Fibroblast of the aortic adventitia (primary cell): ENCODE measurements around a stretch of chr18.

- CAGE, long polyA plus RNA = no peak
Measured at GRCh38 chr18:39701839-39702345, 2136.3 kb upstream of the CELF4 start.

GRCh38 chr18:42113642-42114274 lies 158.7 kb downstream of the PIK3C3 start:
- CAGE, long polyA plus RNA = no peak

GRCh38 chr18:42162694-42162968 lies 207.6 kb downstream of the PIK3C3 start:
- CAGE, long polyA plus RNA = no peak

- CAGE, long polyA plus RNA = no peak
Measured at GRCh38 chr18:42165294-42165493, 210.2 kb downstream of the PIK3C3 start.

GRCh38 chr18:42340445-42340928 lies 385.5 kb downstream of the PIK3C3 start:
- CAGE, long polyA plus RNA = no peak

GRCh38 chr18:44507377-44508339 lies 173.0 kb upstream of the SETBP1 start:
- CAGE, long polyA plus RNA = no peak

DNA sequence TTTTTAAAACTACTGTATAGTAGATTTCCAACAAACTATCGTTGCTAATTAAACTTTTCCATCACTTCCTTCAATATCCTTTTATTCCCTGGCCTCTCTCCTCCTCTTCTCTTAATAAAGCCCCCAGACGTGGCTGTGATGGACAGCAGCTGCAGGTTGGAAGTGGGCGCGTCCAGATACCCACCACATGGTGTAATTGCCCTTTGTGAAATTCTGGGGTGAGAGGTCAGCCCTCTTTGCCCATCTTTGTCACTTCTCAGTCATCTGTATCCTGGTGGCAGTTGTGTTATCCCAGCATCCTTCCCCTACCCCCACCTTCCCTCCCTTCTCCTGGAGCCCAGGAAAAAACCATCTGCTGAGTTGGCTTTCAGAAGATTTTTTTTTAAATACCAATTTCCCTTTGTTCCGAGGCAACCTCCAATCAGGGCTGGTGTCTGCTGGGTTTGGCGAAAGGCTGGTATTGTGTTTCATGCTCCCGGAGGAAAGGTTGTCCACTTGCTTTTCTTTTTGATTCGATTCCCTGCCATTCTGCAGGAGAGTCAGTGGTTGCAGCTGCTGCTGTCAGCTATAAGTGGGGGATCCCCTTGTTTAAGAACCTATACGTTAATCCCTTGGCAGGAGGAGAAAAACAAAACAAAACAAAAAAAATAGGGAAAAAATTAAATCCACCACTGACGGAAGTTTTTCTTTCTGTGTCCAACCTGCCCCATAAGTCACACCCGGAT lies 35.2 kb downstream of the SETBP1 start:
- CAGE, long polyA plus RNA = no peak

DNA sequence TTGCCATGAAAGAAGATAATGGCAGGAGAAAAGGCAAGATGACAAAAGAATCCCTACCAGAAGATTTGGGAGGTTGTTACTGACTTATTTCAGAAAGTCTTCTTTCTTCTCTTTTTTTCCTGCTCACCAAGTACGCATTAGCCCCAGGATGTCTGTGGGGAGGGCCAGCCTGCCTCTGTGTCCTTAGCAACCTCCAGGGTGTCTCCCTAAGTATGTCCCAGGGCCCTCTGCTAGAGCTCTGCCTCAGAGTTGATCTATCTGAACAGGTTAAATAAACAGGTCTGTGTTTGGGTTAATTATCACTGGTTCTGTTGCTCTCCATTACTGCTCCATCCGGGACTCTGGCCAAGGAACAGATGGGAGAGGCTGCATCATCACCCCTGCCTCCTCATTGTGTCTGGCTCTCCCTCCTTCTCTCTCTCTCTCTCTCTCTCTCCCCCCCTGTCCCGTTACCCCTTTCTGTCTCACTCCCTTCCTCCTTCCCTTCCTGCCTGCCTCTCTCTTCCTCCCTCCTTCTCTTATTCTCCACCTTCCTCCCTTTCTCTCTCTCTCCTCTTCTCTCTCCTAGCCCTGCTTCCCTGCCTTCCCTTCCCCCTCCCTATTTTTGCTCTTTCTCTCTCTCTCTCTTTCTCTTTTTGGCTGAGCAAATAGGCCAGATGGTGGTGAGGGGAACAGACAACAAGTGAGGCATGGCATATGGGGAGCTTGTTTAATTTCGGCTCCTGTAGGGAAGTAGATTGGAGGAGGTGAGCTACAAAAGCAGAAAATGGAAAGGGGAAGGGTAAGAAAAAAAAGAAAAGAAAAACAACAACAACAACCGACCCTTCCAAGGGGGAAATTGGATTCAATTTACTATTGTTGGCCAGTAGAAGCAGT lies 62.1 kb downstream of the SETBP1 start:
- CAGE, long polyA plus RNA = no peak

DNA sequence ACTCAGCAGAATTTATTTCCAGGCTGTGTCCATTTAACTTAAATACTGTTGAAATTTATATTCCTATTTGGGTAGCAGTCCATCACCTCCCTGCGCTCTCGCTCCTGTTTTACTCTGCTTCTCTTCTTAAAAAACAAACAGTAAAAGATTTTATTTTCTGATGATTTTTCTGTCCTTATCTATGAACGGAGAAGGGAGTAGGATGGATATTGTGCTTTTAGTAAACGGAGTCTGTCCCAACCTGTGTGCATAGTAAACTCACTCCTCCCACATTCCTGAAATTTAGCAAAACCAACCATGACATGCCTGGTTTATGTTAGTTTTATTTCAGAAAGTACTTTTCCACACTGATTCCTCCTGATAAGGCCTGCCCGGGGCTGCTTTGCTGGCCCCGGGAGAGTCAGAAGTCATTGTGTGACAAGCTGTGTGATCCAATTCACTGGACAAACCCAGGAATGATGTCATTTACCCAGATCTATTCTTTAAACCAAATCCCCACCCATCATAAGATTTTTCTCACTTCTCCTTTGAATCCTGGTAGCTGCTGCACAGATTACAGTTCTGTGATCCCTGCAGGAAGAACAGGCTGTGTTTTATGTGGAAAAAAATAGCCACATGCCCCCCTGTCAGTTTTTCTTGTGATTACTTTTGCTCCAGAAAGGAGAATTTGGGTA lies 109.0 kb downstream of the SETBP1 start:
- CAGE, long polyA plus RNA = no peak

DNA sequence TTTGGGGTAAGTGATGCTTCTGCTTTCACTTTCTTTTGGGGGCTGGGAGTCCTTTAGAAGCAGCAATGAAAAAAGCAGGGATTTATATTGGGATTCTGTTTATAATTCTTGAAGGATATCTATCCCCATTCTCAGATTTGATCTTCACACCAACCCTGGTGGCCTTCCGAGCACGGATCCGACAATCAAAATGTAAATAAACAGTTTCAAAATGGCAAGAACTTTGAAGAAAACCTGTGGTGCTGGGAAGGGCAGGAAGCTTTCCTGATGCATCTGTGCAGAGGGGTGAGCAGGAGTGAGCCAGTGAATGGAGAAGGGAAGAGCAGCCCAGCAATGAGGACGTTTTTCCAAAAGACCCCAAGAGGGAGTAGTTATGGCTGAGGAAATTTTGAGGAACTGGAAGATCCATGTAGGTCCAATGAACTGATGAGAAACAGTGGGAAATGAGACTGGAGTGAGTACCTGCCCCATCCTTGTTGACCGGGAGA lies 119.6 kb downstream of the SETBP1 start:
- CAGE, long polyA plus RNA = no peak

- CAGE, long polyA plus RNA = no peak
Measured at GRCh38 chr18:44952740-44953015, 272.0 kb downstream of the SETBP1 start.

DNA sequence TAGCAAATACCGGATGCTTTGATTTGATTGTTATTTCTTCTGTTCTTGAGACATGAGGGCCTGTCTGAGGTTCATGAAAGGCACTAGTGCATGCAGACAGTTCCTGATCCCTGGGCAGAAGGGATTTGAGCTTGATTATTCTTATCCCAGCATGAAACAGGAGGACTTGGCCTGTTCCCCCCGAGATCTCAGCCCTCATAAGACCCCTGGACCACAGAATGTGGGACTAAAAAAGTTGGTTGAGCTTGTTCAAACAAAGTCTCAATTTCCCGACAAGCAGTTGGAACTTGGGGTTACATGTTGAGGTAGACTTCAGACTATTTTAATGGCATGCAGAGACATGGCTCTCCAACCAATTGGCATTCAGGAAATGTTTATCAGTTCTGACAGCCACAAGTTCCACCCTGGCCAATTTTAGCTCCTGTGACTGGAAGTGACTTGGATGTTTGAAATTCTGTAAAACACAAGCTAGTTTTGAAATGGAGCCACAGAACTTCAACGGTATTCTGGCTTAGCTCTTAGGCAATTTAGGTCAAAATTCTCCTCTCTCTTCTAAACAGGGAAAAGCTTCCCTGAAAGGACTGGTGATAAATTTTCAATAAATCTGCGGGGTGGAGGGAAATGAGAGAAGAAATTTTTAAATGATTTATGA lies 366.9 kb upstream of the SLC14A2 start:
- CAGE, long polyA plus RNA = no peak

GRCh38 chr18:45627127-45627547 lies 11.9 kb downstream of the SLC14A2 start:
- CAGE, long polyA plus RNA = no peak

DNA sequence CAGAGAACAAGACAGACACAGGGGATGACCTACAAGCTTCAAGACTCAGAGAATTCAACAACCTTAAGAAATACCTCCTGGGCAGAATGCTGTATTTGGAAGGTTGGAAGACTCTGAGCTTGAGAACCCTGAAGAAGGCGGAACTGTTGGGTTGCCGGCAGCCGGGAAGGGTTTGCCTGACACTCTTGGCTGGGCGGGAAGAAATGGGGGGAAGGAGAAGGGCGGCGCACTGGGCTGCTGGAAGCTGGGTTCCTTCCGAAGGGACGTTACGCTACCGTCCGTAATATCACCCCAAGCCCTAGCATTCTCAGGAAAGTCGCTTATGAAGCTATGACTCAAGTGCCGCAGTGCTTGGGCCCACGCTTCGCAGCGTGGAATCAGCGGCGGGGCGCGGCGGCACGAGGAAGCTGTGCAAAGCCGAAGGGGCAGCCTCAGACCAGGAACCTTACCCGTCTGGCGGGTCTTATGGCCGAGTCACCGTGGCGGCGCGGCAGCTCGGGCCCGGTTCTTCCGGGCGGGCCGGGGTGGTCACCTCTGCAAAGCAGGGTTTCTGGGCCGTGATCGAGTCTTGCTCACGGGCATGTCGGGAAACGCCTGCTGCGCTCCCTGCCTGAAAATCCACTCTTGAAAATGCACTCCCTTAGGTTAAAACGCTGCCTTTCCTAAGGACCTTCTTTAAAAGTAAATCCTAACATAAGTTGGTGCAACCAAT lies 50.2 kb upstream of the SIGLEC15 start:
- CAGE, long polyA plus RNA = no peak

GRCh38 chr18:45802630-45802863 lies 22.9 kb upstream of the SIGLEC15 start:
- CAGE, long polyA plus RNA = no peak

- CAGE, long polyA plus RNA = no peak
Measured at GRCh38 chr18:45839322-45839684, 13.8 kb downstream of the SIGLEC15 start.

GRCh38 chr18:45849285-45849563 lies 23.7 kb downstream of the SIGLEC15 start:
- CAGE, long polyA plus RNA = no peak

DNA sequence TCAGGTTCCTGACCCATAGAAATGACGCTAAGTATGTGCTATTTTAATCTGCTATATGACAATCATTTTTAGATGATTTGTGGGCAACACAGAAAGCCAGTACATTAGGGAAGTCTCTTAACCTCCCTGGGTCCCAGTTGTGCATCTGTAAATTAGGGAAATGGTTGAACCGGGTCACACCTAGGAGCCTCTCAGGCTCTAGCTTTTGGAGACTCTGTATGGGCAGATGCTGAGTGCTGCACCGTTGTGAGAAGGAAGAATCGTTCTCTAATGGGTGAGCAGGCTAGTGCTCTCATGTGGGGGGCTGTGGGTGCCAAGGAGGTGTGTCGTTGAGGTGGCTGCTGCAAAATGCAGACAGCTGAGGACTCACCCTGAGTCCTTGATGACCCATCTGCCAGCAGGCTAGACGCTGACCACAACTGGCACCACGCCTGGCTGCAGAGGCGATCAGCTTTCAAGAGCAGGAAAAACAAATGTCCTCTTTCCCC lies 21.5 kb upstream of the C18orf25 start:
- CAGE, long polyA plus RNA = no peak

- CAGE, long polyA plus RNA = no peak
Measured at GRCh38 chr18:46153184-46153814, 20.5 kb upstream of the C18orf25 start.

- CAGE, long polyA plus RNA = no peak
Measured at GRCh38 chr18:46216048-46216493, 42.2 kb downstream of the C18orf25 start.